Anterior vena cava (tissue), 1 donor: ENCODE measurements around a stretch of chr6.

DNA sequence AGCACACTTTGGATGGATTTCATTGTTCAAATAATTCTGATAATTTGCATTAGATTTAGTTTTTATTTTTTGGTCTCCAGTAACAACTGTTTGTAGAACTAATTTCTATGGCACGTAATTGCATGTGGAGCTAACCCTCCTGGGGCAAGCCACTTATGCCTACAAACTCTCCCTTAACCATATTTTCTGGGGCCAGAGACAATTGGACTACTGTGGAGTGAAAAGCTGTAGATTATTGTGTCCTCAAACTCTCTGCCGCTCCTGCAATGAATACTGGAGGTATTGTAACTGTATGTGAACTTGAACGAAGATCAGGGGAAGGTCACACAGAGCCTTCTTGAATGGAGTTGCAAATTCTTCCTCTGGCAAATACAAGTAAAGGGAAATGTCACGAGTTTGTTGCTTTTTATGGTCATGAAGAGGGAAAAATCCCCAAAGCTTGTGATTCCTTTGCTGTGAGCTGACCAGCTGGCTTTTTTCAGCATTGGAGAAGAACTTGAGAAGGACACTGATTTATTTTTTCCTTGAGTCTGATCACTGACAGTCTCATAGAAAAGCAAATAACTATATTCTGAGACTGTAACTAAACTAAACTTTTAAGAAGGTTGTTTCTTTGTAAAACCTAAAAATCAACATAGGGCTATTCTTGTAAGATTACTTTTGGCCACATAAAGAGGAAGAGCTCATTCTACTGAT lies 18.3 kb downstream of the AKAP12 start:
- PRO-cap = unidirectional peak, plus-strand start at position 444 of the sequence; unidirectional peak, plus-strand start at position 484 of the sequence

DNA sequence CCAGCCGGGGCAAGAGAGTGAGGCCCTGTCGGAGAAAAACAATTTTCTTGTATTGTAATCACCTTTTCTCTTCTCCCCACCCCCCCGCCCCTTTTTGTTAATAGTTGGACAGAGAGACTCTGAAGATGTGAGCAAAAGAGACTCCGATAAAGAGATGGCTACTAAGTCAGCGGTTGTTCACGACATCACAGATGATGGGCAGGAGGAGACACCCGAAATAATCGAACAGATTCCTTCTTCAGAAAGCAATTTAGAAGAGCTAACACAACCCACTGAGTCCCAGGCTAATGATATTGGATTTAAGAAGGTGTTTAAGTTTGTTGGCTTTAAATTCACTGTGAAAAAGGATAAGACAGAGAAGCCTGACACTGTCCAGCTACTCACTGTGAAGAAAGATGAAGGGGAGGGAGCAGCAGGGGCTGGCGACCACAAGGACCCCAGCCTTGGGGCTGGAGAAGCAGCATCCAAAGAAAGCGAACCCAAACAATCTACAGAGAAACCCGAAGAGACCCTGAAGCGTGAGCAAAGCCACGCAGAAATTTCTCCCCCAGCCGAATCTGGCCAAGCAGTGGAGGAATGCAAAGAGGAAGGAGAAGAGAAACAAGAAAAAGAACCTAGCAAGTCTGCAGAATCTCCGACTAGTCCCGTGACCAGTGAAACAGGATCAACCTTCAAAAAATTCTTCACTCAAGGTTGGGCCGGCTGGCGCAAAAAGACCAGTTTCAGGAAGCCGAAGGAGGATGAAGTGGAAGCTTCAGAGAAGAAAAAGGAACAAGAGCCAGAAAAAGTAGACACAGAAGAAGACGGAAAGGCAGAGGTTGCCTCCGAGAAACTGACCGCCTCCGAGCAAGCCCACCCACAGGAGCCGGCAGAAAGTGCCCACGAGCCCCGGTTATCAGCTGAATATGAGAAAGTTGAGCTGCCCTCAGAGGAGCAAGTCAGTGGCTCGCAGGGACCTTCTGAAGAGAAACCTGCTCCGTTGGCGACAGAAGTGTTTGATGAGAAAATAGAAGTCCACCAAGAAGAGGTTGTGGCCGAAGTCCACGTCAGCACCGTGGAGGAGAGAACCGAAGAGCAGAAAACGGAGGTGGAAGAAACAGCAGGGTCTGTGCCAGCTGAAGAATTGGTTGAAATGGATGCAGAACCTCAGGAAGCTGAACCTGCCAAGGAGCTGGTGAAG lies 42.4 kb downstream of the ZBTB2 start:
- PRO-cap = no peak

- PRO-cap = no peak
Observed at GRCh38 chr6:151475535-151475848, 18.3 kb upstream of the CCDC170 start.

- PRO-cap = bidirectional peak, plus-strand start at chr6:151494793, minus-strand start at chr6:151494486
Observed at GRCh38 chr6:151494248-151495007, 611 bp downstream of the CCDC170 start.

GRCh38 chr6:151757374-151757936 lies 50.0 kb upstream of the ESR1 start:
- PRO-cap = no peak

DNA sequence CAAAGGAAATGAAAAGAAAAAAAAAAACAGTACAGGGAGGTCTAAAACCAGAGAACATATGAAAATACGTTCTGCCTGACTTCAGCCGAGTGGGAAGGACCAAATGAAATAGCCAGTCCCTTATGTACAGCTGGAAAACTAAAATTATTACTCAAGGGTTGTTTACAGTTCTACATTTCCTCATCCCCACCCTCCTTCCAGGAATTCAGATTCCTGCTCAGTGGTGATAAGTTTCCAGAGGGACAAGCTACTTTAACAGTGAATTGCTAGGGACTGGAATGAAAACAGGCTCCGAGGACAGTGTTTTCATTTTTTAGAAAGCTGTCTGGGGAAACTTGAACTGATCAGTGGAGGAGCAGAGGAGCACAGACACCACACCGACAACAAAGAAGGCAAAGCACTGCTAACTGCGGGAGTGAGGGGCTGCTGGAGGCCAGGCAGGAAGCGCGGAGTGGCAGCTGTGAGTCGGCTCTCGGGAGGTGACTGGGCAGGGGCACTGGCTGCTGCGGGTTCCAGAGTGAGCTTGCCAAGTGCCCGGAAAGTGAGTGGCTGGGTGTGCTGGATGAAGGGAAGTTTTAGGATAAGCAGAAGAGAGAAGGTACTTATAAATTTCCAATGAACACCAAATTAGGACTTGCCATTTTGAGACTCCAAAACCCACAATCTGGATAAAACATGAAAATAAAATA lies 322.3 kb downstream of the ESR1 start:
- PRO-cap = bidirectional peak, plus-strand start at position 347 of the sequence, minus-strand start at position 97 of the sequence

DNA sequence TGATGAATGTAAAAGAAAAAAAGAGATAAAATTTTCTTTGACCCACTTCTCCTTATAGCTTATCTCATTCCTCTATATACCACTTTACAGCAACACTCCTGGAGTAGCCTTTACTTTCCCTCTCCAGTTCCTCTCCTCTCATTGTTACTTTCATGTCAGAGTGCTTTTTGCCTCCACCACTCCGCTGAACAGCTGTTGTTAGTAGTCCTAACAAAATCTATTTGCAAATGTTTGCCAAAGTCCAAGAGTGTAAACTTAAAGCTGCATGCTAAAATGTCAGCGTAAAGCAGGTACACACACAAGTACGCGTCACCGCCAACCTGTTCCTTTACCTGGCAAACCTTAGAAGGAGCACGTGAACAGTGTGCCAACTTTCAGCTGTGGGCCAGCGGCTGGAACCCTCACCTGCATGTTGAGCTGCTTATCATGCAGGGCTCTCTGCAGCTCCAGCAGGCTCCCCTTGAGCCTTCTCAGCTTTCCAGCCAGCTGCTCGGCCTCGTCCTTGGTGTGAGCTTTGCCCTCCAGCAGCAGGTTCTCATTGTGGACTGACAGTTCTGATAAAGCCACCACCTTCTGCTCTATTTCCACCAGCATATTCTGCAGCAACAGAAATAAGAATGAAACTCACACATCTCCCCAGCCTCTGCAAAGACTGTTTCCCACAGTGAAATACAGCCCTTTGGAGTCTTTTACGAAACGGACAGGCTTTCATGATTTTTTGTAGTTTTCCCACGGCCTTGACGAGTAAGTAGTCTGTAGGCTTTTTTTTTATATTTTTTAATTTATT lies 359.3 kb downstream of the SYNE1 start:
- PRO-cap = no peak

DNA sequence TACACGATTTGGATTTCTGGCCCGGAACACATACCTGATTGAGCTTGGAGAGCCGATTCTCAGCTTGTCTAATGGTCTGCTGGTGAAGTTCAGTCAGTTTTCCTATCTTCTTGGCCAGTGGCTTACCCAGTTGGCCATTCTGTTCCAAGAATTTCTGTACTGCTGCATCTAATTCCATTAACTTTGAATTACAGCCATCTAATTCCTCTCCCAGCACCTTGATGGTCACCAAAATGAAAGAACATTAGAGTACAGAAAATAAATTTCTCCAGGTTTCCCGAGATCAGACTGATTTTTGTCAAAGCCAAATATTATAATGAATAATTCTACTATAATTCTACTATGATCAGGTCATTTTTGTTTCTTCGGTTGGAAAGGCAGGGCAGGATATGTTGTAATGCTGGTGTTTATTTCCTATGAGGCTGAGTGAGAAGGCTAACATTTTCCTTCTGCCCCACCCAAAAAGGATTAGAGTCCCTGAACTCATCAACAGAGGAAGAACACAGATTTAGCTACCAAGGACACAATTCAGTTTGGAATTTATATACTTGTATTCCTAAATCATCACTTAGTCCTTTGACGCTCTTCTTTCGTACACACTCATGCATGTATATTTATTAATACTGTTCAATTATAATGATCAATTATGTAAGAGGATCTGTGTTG lies 319.0 kb downstream of the SYNE1 start:
- PRO-cap = no peak

DNA sequence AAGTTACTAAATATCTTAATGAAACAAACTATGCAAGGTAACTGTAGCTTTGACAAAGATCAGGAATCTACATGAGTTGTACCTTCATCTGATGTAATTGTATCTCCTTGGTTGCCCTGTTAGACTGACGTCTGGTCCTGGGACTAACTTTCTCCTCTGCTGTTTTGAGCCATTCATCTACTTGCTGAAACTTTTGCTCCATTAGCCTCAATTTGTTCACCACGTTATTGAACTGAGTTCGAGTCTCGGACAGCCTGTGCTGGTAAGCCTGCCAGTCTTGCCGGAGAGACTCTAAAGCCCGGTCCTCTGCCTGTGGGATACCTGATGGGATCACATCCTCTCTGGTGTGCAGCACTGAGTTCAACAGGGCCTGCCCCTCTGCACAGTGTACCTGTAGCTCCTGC lies 282.6 kb downstream of the SYNE1 start:
- PRO-cap = no peak

DNA sequence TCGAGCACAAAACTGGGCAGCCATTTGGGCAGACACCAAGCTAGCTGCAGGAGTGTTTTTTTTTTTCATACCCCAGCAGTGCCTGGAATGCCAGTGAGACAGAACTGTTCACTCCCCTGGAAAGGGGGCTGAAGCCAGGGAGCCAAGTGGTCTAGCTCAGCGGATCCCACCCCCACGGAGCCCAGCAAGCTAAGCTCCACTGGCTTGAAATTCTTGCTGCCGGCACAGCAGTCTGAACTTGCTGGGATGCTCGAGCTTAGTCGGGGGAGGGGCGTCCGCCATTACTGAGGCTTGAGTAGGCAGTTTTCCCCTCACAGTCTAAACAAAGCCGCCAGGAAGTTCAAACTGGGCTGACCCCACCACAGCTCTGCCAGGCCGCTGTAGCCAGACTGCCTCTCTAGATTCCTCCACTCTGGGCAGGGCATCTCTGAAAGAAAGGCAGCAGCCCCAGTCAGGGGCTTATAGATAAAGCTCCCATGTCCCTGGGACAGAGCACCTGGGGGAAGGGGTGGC lies 20.0 kb downstream of the RGS17 start:
- PRO-cap = no peak

- PRO-cap = unidirectional peak, minus-strand start at chr6:153282755
Observed at GRCh38 chr6:153282543-153282939, 151.5 kb upstream of the RGS17 start.

DNA sequence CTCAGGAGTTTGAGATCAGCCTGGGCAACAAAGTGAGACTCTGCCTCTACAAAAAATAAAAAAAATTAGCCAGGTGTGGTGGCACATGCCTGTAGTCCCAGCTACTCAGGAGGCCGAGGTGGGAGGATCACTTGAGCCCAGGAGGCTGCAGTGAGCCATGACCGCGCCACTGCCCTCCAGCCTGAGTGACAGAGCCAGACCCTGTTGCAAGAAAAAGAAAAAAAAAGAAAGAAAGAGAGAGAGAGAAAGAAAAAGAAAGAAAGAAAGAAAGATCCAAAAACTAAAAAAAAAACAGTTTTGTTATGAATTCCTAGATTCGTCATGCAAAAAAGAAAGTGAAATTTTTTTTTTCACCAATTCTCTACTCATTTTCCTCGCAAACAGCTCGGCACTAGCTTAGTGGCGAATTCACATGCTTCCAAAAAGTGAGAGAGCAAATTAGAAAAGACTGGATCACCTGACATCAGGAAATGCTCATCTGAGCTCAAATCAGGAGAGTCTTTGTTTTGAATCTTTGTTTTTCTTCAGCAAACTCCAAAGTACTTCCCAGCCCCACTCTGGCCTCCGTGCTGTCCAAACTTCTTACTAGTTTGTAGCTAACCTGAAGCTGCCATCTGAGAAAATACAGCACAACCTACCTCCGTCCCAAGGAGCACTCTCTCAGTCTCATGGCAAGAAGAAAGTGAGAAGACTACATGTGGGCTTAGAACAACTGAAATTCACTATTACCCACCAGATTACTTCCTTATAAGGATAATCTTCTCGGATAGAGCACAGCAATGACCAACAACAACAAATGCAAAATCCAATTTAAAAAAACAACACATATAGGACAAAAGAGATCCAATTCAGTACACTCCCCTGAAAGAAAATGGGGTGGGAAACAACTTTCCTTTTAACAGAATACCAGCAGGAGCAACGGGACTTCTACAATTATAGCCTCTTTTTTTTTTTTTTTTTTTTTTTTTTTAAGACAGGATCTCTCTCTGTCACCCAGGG lies 26.9 kb downstream of the IPCEF1 start:
- PRO-cap = no peak

DNA sequence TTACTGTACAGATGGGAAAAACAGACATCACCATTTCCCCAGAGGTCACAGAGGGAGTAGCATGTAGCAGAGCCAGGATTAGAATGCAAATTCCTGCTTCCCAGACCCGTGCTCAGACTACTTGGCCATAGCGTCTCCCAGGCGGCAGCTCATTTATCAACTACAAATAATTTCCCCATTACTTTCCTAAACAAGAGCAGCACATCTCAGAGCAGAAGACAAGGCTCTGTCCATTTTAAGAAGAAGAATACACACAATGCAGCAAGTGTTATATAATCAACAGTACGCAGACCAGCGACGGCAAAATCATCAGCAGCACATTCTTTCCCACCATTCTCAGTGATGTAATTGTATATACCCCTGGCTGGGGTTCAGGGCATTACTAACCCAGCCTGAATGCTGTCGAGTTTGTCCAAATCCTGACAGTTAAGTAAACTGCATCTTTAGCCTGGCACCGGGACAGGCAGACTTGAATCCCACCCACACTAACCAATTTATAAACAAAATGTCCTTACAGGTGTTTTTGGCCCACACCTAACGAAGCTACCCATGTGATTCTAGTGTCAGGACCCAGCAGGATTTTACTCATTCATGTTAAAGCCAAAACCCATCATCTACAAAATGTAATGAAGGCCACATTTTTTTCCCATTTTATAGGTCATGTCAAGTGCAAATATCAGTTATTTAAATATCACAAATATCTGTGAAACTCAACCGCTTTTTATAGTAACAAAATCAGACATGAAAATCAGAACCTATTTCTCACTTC lies 61.8 kb downstream of the CNKSR3 start:
- PRO-cap = no peak

DNA sequence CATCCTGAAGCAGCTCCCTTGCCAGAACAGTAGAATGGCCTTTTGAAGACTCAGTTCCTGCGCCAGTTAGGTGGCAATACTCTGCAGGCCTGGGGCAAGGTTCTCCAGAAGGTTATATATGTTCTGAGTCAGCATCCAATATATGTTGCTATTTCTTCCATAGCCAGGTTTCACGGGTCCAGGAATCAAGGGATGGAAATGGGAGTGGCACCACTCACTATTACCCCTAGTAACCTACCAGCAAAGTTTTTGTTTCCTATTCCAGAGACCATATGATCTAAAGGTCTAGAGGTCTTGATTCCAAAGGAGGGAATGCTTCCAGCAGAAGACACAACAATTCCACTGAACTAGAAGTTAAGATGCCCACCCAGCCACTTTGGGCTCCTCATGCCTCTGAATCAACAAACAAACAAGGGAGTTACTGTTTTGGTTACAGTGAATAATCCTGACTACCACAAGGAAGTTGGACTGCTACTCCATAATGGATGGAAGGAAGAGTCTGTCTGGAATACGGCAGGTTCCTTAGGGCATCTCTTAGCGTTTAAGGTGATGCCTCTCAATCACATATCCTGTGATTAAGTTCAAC lies 56.6 kb upstream of the CNKSR3 start:
- PRO-cap = no peak

- PRO-cap = no peak
Observed at GRCh38 chr6:154830597-154831253, 97.5 kb downstream of the SCAF8 start.

- PRO-cap = no peak
Observed at GRCh38 chr6:155106615-155107402, 111.7 kb downstream of the TIAM2 start.

- PRO-cap = no peak
Observed at GRCh38 chr6:155185576-155186029, 78.2 kb upstream of the CLDN20 start.

GRCh38 chr6:155694161-155694631 lies 238.6 kb upstream of the NOX3 start:
- PRO-cap = no peak

DNA sequence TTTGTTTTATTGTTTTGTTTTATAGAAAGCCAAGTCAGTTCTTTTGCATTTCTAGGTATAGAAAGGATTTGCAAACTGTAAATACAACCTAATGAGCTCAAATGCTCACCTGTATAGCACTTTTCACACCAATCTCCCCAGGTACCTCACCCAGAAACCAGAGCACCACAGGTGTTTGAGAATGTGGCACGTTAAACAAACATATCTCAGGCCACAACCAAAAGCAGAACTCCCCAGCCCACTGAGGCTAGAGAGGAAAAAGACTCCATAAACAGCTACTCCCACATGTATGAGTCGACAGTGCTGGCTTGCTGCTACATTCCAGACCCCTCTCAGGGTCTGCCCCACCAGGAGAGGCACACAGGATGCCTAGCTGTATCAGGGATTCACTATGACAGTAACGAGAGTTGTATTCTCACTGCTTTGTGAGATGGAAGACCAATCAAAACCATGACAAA lies 242.6 kb upstream of the ARID1B start:
- PRO-cap = unidirectional peak, minus-strand start at position 159 of the sequence

DNA sequence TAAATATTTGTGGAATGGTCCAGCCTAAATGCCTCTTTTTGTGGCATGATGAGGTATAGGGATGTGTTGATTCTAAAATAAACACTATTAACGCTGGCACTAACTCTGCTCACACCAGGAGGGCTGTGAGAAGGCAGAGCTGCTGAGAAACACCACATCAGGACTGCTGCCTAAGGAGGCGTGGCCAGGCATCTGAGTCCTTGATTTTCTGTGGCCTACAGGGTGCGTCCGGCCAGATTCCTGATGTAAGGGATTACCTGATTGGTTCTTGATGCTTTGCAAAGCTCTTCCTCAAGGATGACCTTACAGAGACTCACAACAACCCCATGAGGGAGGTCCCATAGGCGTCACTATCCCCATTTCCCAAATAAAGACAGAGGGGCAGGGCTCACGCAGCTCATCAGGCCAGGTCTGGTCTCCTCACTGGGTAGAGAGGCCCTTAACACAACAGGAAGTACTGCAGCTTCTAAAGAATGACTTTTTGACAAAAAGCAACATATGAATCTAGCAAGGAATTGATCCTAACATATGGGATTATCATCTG lies 219.6 kb upstream of the ARID1B start:
- PRO-cap = no peak